ENCODE results near the gene SENP1.

GRCh38 chr12:46507804-46508704 lies 135.5 kb upstream of the SLC38A2 start:
- PRO-cap = no peak

- PRO-cap = no peak
These were observed 183.6 kb upstream of the SLC38A2 start for GRCh38 chr12:46556078-46556664.

DNA sequence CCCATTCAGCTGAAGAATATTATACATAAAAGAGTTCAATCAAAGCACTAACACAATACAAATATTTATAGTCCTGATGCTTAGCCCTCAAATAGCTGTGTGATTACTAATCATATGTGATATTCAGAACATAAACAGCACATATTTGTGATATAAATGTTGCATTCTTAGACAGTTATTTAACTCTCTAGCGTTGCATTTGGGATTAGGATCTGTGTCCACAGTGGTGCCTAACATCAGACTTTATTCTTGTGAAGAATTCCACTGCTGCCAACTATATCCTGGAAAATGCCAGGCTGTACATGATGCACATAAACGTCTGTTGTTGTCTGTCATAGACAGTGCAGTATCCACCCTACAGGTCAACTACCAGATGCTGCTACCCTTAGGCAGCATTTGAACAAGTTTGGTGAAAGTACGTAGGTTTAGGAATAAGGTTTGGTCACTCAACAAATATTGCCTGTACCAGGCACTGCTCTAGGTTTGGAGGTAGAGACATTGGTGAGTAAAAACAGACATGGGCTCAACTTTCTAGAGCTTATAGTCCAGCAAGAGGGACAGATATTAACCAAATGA lies 39.0 kb downstream of the SLC38A4 start:
- PRO-cap = no peak

DNA sequence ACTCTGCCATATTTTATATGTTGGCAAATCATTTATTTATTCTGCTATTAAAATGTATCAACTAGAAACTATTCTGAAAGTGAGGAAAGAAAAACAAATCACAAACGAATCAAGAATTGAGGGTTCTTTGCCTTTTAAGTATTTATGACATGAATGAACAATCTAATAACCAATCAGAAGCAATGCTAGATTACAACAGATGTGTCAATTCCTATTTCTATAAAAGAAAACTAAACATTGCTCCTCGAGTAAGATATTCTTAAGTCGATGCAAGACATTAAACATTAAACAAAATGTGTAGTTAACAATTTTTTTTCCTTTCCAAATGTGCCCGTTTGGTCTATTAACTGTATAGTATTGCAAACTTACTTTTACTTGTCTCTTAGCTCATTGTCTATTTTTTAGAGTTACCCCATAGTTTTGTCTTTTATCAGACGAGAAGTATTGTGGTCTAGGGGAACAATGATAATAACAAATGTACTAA lies 21.4 kb downstream of the SLC38A4 start:
- PRO-cap = no peak

GRCh38 chr12:46814067-46814591 lies 11.7 kb downstream of the SLC38A4 start:
- PRO-cap = no peak

DNA sequence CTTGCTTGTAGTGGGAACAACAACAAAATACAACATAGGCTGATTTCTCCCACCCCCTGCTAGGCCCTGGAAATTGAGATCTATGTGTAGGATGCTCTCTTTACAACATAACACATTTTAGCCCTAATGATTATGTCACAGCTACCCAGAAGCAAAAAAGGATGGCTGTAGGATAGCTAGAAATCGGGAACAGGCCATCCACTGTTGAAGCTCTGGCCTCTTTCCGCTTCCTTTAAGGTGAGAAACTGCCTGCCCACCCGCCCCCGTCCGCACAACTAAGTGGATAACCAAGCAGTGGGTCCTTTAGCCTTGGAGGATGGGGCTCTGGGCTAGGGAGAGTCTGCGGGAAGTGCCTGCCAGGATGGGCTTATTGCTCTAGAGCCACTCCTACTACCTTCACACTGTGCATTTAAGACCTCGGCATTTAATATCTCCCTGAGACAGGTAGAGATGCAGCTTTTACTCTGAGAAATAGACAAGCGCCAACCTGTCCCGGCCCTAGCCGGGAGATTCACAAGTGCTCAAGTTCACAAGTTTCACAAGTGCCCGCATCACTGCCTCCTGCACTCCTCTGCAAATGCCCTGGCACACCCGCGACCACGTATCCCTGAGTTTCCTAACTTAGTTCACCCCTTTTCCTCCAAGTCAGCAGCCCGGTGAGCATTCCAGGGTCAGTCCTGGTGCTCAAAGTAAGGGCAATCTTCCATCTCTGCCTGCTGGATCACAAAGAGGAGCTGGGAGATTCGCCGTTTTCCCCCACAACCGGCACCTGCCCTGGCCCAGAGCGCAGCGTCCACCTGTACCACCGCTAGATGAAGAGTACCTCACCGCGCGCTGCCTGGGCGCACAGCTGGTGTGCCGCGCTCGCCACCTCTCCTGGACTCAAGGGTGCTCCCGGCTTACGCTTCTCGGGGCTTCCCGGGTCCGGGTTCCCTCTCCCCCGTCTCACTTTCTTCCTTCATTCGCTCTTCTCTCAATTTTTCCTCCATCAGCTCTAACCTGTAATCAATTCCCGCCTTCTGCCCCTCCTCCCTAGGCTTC lies 4.9 kb upstream of the SLC38A4 start:
- PRO-cap = no peak

- PRO-cap = no peak
These were observed 169.3 kb upstream of the AMIGO2 start for GRCh38 chr12:47248913-47249579.

DNA sequence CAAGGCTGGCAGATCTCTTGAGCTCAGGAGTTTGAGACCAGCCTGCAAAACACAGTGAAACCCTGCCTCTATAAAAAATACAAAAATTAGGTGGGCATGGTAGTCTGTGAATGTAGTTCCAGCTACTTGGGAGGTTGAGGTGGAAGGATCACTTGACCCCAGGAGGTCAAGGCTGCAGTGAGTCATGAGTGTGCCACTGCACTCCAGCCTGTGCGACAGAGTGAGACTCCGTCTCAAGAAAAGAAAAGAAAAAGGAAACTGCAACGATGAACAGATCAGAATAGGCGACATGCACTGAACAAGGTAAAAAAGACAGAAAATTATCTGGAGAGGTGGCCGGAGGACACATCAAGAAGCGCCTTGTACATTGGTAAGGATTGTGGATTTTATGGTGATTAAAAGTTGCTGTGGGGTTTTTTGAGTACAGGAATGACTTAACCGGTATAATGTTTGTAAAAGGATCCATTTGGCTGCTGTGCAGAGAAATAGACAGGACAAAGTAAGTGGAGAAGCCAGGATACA lies 273.8 kb upstream of the AMIGO2 start:
- PRO-cap = no peak

DNA sequence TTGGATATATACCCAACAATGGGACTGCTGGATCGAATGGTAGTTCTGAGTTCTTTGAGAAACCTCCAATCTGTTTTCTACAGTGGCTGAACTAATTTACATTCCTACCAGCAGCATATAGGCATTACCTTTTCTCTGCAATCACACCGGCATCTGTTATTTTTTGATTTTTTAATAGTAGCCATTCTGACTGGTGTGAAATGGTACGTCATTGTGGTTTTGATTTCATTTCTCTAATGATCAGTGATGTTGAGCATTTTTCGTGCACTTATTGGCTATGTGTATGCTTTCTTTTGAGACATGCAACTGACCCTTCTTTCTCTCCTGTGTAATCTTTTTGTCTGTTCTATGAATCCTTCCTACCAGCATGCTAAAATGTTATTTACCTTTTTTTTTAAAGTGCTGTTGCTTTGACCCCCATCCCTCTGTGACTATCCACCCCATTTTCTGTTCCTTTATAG lies 280.0 kb upstream of the AMIGO2 start:
- PRO-cap = no peak

DNA sequence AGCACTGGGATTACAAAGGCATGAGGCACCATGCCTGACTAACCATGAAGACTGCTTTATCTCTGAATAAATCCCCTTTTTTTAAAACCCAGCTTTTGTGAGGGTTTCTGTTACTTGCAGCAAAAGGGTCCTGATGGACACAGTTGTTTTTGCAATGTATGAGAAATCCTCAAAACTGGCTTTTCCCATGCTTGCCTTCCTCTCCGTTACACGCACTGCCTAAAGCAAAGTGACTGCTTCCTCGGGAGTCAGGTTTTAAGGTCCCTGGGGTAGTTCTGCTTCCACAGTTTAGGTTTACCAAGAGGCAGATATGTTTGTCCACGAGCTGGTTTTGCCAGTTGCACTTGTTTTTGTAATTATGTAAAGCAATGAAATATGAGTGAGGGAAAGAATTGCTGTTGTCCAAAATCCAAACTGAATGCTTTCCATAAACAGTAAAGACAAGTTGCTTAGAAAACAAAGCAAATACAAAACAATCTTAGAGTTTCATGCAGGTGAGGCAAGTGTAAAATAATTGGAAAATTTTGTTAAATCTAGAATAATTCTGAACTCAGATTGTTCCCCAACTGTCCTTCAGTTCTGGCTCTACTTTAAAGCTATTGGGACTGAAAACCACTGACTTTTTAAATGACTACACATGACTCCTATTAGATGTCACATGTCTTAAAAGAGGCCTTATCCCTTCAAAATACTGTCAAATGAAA lies 290.7 kb upstream of the AMIGO2 start:
- PRO-cap = no peak

DNA sequence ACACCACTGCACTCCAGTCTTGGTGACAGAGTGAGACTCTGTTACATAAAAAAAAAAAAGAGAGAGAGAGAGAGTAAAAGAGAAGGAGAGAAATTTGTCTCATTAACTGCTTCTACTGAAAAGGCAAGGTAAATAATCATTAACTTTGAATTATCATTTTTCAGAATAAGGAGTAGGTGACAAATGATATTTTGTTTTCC lies 108.8 kb downstream of the RPAP3 start:
- PRO-cap = no peak

DNA sequence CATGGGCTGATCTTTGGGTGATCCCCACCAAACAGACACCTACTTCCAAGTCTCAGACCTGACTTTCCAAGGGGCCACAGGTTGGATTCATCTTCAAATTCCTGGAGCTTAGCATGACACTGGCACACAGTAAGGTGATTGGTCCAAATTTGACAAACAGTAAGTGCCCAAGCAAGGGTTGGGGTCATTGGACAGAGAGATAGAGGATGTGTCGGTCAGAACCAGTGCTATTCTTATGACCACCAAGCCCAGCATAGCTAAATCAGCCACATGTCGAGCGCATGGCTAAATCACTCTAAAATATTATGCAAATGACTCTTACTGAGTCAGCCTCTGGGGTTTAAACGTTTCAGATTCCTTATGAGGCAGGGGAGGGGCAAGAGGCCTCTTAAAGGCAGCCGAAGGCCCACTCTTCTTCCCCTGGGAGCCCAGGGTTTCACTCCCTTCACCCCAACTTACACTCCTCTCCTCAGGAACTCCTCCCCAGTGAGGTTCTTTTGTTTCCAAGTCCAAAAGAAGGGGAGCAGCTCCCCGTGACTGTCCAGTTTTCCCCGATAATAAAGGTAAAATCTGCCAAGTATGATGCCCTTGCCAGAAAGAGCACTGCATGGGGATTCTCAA lies 595 bp upstream of the ENDOU start:
- PRO-cap = no peak

GRCh38 chr12:47763522-47764181 lies 5.0 kb upstream of the RAPGEF3 start:
- PRO-cap = no peak

GRCh38 chr12:47776554-47777510 lies 3.8 kb downstream of the SLC48A1 start:
- PRO-cap = no peak

- PRO-cap = no peak
These were observed 326 bp downstream of the HDAC7 start for GRCh38 chr12:47819524-47819630.

GRCh38 chr12:47863369-47863909 lies 41.4 kb downstream of the VDR start:
- PRO-cap = no peak

DNA sequence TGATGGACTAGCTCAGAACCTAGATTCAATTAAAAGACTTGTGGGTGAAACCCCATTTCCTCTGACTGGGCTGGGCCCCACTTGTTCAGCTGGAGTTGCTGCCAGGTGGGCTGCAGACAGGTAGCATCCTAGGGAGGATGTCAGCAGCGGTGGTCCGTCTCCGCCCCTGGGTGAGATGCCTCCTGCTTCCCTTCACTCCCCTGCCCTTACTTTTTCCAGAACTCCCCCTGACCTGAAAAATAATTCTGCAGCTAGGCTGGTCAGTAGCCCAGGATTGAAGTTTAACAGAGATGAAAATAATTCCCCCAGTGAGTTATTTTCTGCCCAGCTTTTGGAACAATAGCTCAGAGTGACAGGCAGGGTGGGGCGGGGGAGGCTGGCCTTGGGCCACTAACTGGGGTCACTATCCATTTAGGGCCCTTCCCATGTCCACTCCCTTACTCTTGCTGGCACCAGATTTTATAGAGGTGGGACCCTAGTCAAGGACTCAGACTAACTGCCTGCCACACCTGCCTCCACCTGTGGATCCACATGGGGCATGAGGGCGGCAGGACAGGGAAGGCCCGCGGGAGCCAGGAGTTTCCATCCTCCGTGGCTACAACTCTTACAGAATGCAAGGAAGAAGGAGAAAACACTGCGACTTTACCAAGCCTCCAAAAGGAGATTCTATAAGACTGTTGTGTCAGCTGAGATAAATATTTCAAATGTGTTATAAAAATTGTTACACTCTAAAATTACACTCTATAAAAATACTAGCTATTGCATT lies 10.2 kb downstream of the VDR start:
- PRO-cap = no peak

DNA sequence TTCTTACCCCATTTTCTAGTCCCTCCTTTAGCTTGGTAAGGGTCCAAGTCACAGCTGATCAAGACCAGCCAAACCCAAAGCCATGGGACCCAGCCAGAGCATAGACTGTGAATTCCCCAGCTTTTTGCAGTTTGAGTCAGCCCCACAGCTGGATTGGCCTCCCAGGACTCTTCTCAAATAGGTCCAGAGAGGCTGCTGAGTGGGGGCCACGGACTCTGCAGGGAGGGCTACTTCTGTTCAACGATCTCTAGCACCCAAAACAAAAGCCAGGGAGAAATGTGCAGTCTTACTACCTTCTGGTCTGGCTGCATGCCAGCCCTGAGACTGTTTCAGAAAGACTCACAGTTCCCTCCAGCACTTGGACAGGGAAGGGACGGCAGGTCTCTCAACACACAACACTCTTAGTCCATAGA lies 1.6 kb downstream of the VDR start:
- PRO-cap = no peak

DNA sequence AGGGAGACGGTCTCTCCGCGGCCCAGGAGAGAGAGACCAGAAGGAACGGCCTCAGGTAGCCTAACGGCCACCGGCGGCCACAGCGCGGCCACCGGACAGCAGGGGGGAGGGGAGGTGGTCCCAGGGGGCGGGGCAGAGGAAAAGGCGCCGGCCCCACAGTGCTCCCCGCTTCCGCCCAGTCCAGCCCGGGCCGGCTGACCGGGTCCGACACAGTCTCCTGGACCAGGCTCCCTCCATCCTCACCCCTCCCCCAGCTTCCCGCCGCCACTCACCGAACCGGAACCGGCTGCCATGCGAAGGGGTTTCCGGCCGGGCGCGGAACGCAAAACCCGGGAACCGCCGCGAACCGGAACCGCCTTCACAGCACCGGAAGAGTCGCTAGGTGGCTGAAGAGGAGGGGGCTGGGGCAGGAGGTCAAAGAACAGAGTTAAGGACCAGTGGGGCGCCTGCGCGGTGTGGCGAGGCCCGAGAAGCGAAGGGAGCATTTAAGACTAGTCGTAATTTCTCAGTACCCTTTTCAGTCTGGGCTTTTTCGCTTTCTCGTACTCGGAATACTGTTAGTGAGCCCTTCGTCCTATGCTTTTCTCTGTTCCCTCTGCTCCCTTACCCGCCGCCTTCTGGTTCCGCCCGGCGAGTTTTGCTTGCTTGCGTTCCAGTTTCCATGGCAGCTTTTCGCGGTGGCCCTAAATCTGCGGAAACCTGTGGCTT lies at the start of gene SENP1:
TSS of gene SENP1 (minus strand) at position 324 of the 708 bp plus-strand sequence.
- PRO-cap = bidirectional peak, plus-strand start at position 381 of the sequence, minus-strand start at position 241 of the sequence

DNA sequence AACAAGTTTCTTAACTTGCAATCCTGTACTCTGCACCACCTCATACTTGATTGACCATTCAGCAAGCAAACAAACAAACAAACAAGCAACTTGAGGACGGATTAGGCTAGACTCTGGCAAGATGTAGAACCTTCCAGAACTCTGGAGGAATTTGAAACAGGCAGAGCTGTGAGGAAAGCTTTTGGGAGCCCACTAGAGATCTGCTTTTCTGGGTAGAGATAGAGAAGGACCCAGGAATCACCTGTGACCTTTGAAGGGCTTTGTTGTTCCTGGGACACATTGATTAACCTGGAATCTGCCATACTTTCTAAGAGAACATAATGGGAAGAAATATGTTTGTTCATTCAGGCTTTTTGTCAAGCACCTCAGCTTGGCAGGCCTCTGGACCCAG lies 757 bp upstream of the SENP1 start:
- PRO-cap = no peak

Measured in left common carotid artery plus branches (tissue), 1 donor.